H4 (cell line): ENCODE measurements around a stretch of chr11.

- RAMPAGE, long total RNA, result no peak
These were observed 5.3 kb upstream of the AMOTL1 start for GRCh38 chr11:94762914-94763274.

GRCh38 chr11:94814162-94814766, 46.1 kb downstream of the AMOTL1 start:
- RAMPAGE, long total RNA, result no peak

- RAMPAGE, long total RNA, result no peak
These were observed 48.8 kb downstream of the CWC15 start for GRCh38 chr11:94924572-94924937.

DNA sequence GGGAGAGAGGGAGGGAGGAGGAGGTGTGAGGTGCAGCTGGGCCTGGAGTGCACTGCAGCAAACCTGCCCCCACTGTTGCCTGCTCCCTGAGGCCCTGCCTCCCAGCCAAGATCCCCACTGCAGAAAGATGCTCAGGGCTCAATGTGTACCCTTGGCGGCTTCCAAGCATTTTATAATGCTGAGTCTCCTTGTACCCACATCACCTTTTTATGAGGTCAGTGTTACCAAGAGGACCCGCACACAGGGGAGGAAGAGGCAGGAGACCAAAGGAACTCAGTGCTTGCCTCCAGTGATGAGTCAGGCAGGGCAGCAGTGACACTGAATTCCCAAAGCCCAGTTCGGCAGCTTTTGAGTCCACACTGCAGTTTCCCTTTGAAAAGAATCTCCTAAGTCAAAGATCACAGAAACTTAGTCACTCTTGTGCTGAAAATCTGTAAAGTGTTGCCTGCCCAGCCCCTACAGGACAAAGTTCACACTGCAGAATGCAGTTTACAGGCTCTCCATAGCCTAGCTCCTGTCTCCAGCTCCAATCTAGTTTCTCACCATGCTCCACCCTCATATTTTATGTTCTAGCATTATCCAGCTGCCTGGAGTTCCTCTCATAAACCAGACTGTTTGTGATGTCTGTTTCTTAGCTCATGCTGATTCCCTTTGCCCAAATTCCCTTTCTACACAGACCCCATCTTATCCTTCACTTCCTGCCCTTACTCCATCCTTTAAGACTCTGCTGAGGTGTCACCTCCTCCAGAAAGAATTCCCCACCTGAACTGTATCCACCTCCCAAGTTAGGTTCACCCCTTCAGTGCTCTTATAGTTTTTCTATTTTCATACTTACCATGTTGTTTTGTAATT, 3.3 kb downstream of the ENDOD1 start:
- RAMPAGE, long total RNA, result no peak

- RAMPAGE, long total RNA, result no peak
These were observed 705 bp downstream of the FAM76B start for GRCh38 chr11:95788855-95789299.

GRCh38 chr11:95827571-95828181, 37.4 kb downstream of the CEP57 start:
- RAMPAGE, long total RNA, result no peak

GRCh38 chr11:96183373-96183901, 159.6 kb downstream of the MAML2 start:
- RAMPAGE, long total RNA, result no peak

DNA sequence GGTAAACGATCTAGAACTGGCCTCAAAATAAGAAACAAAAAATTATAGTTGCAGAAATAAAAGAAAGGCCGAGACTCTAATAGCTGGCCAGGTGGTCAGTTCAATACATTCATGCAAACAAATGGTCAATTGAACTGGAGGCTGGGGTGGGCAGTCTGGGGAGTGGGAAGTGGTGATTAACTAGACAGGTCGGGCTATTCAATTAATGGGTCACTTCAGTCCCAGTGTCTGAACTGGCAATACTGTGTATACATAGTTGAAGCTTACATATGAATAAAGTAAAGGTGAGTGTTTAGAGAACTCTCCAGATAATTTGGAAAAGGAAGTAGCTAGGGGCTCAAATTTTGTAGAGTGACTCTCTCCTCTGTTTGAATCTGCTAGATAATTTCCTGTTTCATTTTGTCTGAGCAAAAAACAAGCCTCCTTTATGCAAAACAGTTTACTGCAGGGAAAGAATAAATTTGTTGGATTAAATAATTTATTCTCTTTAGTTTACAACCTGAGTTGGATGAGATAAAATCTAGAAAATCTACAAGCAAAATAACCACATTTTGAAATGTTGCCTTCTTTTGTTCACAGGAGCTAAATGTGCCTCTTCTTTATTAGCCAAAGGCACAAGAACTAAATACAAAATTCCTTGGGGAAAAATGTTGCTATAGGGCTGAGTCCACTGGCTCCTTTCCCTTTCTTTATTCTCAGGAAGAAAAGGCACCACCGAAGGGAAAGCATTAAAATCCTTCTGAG, 148.8 kb downstream of the MAML2 start:
- RAMPAGE, long total RNA, result no peak

GRCh38 chr11:96196138-96196885, 146.7 kb downstream of the MAML2 start:
- RAMPAGE, long total RNA, result no peak

GRCh38 chr11:96267392-96268058, 75.5 kb downstream of the MAML2 start:
- RAMPAGE, long total RNA, result no peak

GRCh38 chr11:96268739-96269278, 74.2 kb downstream of the MAML2 start:
- RAMPAGE, long total RNA, result no peak

DNA sequence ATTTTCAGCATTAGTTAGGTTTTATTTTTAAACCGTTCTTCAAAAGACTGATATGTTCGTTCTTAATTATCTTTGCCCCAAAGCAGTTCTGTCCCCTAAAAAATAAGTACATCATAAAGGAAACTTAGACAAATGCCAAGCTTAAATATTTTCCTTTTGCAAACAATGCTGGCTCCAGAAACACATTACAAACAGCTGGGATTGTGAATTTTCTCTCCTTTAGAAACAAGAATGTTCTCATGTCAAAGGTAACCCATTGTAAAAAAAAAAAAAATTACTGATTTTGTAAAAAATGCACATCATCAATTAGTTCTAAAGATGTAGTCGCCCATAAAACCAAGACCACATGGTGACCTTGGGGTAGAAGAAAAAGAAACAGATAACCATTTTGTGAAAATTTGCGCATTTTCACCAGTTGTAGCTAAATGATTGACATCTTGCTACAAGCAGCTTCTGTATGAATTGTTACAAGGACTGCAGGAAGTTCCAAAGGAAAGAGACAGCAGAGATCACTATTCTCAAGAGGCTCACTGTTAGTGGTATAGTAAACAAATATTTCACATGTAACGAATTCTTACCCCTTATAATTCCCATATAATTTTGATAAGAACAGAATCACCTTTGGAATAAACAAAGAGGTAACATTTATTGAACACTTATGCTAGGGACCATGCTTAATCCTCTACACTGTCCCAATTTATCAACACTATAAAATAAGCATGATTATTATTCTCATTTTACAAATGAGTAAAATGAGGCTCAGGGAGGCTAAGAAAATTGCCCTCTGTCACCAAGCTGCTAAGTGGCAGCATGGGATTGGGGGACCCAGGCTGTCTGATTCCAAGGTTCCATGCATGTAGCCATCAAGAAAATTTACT, 48.7 kb downstream of the MAML2 start:
- RAMPAGE, long total RNA, result no peak

DNA sequence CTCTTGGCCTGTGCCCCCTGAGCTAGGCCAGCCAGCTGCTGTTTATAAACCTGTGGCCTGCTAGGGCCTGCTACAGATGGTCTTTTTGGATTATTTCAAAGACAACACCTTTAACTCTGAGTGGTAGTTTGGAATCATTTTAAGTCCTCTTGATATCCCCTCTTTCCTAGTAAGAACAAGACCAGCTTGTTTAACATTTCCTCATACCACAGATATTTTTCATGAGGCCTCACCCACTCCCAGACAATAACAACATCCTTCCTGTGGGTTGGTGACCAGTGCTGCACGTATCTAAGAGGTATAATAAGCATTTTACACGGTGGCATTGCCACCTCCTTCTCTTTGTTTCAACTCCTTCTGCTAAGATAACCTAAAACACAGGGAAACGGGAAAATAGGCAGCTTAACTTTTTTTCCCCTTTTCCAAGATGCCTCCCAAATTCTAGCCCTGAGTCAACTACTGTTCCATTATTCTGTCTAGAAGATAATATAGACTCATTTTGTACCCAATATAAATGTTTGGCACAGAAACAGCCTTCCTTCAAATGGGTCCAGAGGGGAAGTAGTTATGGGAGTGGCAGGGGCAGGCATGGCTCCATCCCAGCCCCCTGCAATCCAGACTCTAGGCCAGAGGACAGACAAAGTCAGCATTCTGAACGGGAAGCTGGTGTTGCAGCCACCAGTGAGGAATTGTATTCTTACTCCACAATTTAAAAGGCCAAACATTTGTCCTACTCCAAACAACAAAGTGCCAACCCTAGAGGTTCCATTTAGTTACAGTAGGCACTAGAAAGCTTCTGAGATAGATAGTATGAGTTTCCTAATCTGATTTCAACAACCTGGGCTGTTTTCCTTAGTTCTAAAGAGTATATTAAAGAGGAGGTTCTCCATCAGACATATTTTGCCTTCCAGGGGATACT, 28.5 kb downstream of the MAML2 start:
- RAMPAGE, long total RNA, result no peak

- RAMPAGE, long total RNA, result no peak
These were observed 943.8 kb downstream of the JRKL start for GRCh38 chr11:97333622-97334005.

GRCh38 chr11:99161359-99161669, 140.6 kb downstream of the CNTN5 start:
- RAMPAGE, long total RNA, result no peak

GRCh38 chr11:100639079-100639722, 47.9 kb upstream of the ARHGAP42 start:
- RAMPAGE, long total RNA, result no peak

DNA sequence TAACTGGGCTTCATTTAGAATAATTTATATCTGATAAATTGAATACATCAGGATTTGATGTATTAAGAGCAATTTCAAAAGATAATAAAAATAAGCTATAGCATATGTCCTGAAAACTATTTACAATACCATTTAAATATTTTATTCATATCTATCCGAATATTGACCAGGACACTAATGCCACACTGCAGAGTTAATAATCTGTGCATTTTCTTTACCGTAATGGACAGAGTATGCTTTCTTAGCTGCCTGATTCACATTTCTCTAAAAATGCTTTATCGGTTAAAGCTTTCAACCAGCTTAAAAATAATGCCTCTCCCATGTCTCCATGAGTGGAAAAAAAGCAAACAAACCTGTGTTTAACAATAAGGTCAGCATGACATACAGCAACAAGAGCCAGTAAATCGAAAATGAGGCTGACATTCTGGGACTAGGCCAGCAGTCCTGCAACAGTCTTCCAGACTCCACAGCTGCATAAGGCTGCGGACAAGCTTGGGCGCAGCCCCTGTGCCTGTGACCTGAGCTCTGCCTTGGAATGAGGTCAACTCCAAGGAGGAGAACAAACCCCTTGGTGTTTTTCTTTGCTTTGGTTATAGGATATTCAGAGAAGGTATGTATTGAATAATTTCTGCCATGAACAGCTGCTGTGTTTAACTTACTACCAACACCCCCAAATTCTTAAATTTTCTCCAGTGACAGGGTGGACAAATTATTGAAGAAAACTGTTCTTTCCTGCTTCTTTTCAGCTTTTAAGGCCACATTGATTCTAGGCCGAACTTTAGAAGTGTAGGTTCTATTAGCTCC, 95.6 kb downstream of the PGR start:
- RAMPAGE, long total RNA, result no peak

GRCh38 chr11:101125723-101126331, 3.8 kb downstream of the PGR start:
- RAMPAGE, long total RNA, result no peak

GRCh38 chr11:101441481-101441867, 142.3 kb downstream of the TRPC6 start:
- RAMPAGE, long total RNA, result no peak

DNA sequence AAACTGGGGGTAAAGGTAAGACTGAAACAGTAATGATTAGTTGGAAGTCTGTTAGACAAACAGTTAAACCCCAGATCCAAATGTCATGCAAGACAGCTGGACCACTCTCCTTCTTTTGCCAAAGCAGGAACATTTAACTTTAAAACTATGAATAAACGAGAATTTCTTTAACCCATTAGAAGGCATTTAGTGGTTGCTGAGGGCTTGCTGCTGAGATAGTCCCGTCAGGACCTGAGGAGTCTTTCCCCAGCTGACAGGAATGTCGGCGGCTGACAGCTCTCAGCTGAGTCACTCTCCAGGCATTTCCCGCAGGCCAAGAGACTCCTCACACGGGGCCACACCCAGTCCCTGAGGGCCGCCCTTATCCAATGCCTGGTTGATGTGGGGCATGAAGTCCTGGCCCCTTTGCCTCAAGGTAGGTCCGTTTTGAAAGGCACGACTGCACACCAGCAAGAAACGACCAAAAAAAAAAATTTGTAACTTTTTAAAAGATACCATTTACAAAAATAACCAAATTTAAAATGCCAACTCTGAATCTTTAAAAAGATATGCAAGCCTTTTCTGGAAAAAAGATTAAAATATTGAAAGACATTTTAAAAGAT, 36.2 kb upstream of the CFAP300 start:
- RAMPAGE, long total RNA, result no peak